T47D (cell line): ENCODE measurements around a stretch of chr15.

DNA sequence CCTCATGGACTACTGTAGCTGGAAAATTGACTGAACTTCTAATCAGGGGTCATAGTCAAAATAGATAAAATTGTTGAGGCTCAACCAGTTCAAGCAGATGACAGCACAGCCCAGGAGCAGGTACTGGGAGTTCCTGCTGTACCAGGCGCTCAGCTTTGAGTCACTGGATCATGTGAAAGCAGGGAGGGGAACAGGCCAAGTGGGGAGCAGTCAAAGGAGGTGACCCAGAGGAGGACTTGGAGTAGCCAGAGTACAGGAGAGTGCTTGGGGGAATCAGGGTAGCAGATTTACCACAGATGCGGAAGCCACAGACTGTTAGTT is 369.4 kb upstream of the MCTP2 start:
- RRBS: no CpG with 5 or more reads among the region's 2 CpGs

- RRBS: no CpG with 5 or more reads among the region's 5 CpGs
These were observed 245.4 kb upstream of the MCTP2 start for GRCh38 chr15:93985896-93986444.

- RRBS: no CpG with 5 or more reads among the region's 5 CpGs
These were observed 228.5 kb downstream of the MCTP2 start for GRCh38 chr15:94459675-94460495.

DNA sequence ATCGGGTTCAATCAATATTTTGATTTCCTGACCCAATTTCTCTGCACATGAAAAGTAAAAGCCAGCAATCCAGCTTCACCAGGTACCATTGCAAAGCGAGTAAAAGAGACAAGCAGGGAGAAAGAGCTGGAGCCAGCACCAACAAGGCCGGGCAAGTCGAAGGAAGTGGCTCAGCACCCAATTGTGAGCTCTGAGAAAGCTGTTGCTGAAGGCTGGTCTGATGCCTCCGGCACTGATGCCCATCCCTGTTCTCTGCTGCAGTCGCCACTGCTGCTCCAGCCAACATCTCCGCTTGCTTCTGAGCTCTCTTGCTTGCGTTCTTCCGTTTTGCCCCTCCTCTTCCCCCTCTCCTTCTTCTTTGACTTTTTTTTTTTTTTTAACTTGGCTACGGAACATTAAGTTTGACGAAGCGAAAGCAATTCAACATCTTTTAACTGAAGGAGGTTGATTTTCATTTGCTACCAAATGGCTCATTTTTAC is 442.9 kb downstream of the MCTP2 start:
- RRBS: 5% methylated on average over 3 of the region's 12 CpGs

GRCh38 chr15:95169666-95170958 is 938.8 kb downstream of the MCTP2 start:
- RRBS: no CpG with 5 or more reads among the region's 33 CpGs

GRCh38 chr15:95266370-95266797 is 1035.0 kb downstream of the MCTP2 start:
- RRBS: no CpG with 5 or more reads among the region's 6 CpGs

- RRBS: no CpG with 5 or more reads among the region's 4 CpGs
These were observed 1046.0 kb downstream of the MCTP2 start for GRCh38 chr15:95277331-95277823.

DNA sequence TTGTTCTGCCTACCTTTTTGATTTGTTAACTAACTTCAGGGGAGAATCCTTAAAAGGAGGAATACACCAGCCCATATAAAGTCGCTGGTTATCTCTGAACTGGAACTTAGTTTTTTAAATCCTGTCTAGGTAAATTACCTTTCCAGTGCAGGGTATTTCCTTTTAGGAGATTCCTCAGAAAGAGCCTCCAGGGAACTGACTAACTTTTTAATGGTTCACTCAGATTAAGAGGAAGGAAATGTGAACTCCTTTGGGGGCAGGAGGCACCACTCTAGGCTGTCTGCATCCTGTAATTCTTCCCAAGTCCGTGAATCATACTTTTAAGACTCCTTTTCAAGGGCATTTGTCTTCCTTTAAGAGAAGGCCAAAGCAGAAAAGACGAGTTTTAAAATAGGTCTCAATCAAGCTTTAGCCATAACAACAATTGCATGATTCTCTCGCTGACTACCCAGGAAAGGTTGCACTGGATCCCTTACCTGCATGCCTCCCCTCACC is 871.2 kb upstream of the NR2F2 start:
- RRBS: no CpG with 5 or more reads among the region's 4 CpGs

- RRBS: no CpG with 5 or more reads among the region's 13 CpGs
These were observed 670.9 kb upstream of the NR2F2 start for GRCh38 chr15:95659315-95660191.

DNA sequence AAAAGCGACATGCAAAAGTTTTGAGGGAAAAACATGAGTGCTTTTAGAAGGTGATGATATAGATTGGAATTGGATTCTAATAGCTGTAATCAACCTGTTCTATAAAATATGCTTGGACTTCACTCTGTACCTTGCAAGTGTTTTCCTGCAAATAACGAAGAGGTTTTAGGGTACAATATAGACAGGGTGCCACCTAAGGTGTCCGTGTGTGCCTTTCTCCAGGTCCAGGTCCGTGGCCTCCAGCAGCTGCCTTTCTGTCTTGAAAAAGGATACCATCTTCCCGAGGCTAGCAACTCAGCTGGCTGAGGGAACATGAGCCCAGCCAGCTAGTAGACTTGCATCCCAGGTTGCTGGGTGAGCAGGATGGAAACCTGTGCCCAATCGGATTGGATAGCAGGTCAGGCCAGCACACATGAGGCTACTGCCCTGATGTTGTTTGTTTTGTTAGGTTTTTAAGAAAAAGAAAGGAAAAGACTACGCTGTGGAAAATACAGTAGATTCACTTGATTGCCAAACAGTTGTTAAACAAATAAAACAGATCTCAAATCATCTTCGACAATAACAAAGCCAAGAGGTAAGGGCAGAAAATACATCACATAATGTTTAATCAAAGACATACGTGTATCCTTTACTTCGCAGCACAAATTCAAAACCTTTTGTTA is 661.4 kb upstream of the NR2F2 start:
- RRBS: no CpG with 5 or more reads among the region's 10 CpGs

DNA sequence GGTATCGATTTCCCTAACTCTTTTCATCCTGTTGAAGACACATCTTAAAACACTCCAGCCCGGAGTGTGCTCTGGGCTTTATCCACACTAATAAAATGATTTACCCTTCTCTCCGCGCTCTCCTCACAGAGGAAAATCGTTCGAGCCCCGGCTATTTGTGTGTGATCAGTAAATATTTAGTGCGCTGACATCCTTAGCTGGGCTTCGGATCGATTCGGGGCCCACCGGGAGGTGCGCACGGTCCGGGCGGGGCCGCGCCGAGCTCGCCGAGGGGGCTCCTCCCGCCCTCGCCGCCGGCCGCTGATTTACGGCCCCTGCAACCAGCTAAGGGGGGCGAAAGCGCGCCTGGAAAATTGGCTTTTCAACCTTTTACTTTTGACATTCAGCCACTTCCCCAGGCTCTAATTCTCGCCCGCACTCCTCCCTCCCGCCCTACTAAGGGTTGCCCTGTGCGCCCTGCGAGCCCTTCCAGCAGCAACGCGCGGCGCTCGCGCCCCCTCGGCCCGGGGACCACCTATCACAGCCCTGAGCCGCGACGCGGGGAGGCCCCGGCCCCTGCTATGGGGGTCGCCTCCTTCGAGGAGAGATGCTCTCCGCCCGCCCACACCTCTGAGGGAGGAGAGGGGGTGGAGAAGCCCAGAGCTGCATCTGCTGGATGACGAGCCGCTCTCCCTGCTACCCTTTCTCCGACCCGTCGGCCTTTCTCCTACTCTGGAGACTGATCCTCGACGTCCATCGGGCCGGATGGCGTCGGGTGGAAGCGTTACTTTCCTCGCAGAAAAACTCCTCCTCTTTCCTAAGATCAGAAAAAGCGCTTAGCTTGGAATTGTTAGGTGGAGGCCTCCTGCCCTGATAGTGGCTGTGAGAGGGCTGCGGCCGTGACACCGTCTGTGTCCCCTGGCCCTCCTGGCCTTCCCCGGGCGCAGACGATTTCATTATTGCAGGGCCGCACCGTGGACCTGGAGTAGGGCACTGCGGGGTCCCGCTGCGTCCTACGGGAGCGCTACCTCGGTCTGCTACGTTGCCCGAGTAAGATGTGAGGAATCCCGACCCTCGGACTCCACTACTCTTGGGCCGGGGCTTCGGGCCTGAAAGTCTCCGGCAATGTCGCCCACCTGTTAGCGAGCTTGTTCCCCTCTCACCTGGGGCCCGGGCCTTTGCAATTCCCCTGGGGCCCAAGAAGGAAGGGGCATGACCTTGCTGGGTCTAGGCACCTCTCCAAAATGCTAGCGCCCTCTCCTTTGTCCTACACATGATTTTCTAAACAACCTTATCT is 7.6 kb upstream of the NR2F2 start:
- RRBS: 81% methylated on average over 27 of the region's 91 CpGs

DNA sequence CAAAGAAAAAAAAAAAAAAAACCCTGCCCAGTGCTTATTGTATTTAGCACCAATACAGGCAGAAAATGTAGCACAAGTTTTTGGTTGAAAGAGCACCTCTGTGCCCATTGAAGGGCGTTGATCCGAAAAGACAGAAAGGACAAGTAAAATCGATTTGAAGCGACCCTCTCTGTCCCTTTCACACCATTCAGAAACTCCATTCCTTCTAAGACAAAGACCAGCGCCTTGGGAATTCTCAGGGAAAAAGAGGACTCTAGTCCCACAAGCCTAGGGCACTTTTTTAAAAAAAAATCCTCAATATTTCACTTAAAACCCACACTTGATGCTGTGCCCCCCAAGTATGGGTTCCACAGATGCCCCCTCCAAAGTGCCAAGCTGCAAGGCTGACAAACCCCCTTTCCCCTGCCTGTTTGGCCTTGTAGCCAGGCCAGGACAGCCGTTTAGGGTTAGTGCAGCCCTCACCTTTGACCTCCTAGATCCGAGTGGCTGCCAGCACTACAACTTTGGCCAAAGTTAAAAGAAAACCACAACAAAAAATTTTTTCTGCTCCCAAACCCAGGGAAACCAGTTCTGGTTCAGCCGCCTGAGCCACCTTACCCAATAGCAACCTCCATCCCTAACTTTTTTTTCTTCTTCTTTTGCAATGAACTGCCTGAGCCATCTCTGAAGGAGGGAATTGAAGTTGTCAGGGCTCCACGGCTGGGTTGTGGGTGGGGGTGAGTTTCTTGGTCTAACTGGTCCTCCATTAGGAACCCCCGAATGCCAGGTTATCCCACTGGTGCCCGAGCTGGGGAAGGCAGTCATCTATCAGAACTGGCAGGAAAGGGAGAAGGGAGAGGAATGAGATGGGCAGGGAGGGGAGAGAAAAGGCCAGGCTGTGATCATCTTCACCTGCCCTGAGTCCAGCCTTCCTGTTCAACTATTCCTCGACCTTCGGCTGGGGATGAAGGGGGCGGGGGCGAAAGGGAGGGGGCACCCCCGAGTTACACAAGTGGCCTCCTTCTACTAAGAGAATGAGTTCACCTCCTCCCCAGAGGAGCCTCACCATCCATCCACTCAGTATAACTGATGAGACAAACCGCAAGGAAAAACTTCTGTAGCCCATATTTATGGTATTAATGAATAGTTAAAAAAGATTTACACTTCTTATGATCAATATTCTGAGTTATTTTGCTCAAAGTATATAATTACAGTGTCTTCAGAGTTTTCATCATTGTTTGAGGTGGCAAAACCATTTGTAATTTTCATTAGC is 6.3 kb upstream of the NR2F2 start:
- RRBS: no CpG with 5 or more reads among the region's 17 CpGs

DNA sequence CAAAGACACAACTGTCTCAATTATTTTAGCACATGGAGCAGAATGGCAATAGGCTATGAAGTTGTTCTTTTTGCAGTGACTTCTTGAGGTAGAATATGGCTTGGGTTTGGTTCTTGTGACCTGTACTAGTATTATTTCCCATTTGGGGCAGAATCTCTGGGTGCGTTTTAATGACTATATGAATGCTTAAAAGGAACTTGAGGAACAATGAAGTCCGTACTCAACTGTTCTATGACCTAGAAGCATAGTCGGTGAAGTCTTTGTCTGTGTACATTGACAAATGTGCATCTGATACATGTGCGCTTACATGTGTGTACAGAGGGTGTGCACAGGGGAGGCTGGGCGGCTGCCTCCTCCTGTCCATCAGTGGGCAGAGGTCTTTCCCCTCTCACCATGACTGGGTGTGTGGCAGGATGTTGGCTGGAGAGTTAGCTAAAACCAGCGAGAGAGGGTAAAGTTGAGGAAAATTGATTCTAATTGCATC is 1.1 kb upstream of the NR2F2 start:
- RRBS: no CpG with 5 or more reads among the region's 6 CpGs

DNA sequence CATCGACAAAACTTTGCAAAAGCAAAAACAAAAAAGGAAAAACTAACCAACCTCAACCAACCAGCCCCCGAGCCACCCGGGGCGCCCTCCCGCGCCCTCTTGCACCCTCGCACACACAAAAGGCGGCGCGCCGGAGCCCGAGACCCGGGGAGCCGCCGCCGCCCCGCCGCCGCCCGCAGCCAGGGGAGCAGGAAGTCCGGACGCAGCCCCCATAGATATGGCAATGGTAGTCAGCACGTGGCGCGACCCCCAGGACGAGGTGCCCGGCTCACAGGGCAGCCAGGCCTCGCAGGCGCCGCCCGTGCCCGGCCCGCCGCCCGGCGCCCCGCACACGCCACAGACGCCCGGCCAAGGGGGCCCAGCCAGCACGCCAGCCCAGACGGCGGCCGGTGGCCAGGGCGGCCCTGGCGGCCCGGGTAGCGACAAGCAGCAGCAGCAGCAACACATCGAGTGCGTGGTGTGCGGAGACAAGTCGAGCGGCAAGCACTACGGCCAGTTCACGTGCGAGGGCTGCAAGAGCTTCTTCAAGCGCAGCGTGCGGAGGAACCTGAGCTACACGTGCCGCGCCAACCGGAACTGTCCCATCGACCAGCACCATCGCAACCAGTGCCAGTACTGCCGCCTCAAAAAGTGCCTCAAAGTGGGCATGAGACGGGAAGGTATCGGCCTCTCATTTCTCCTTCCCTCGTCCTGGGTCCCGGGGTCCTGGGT is 1.5 kb downstream of the NR2F2 start:
- RRBS: 2% methylated on average over 41 of the region's 70 CpGs

DNA sequence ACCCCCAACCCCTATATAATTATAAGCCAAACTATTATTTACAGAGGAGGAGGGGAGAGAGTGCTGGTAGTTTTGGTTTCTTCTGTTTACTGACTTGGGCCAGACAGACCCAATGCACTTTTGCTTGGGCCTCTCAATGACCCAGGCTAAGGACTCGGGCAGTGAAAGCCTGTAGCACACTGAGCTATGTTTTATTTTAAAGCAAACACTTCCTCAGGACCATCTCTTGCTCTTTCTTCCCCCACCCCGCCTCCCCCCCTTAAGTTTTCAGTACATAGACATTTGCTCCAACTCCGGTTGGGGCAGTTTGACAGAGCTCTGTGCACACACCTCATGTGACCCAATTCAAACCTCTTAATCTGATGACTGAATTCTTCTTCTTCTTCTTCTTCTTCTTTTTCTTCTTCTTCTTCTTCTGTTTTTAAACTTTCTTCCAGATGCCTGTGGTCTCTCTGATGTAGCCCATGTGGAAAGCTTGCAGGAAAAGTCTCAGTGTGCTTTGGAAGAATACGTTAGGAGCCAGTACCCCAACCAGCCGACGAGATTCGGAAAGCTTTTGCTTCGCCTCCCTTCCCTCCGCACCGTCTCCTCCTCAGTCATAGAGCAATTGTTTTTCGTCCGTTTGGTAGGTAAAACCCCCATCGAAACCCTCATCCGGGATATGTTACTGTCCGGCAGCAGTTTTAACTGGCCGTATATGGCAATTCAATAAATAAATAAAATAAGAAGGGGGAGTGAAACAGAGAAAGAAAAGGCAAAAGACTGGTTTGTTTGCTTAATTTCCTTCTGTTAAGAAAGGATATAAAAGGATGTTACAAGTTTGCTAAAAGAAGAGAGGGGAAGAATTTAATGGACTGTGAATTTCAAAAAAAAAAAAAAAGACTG is 6.7 kb downstream of the NR2F2 start:
- RRBS: no CpG with 5 or more reads among the region's 16 CpGs

DNA sequence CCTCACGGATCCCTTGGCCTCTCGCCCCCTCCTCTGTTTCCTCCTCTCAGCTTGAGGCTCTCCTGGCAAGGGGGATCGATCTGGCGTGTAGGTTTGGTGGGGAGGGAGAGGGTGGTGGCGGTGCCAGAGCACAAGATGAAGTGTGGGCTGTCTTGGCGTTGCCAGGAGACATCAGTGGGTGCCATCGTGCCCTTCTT is 14.2 kb downstream of the NR2F2 start:
- RRBS: no CpG with 5 or more reads among the region's 7 CpGs

DNA sequence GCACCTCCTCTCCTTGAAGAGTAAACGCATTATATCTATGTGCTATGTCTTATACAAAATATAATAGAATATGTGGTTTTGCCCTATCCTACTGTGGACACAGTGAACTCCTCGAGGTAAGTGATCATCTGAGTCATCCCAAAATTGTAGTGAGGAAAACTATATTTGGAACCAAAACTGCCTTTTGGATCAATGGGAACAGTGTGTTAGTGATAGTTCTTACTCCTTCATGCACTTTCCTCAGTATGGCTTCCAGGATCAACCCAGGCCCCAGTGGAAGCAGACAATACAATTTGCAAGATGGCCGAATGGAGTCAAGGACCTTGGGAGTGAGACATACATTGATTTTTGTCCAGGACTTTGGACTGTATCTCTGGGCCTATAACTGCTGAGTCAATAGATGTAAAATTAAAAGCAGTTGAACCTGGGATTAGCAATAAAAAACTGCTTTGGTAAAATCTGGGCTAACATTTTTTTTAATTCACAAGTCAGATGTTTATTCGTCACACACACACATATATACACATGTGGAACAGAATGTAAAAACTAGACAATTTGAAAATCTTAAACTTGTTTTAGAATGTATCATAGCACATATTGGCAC is 1.7 kb downstream of the ARRDC4 start:
- RRBS: no CpG with 5 or more reads among the region's 4 CpGs

DNA sequence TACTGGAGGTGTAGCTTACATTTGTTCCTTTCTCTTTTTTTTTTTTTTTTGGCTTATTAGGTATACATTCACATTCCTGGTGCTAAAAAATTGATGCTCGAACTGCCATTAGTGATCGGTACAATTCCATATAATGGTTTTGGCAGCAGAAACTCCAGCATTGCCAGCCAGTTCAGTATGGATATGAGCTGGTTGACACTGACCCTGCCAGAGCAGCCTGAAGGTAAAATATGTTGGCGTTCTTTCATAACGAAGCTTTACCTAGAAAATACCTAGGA is 9.3 kb downstream of the ARRDC4 start:
- RRBS: no CpG with 5 or more reads among the region's 4 CpGs

GRCh38 chr15:97974246-97974986 is 13.9 kb downstream of the ARRDC4 start:
- RRBS: no CpG with 5 or more reads among the region's 7 CpGs

GRCh38 chr15:98000088-98000463 is 39.6 kb downstream of the ARRDC4 start:
- RRBS: no CpG with 5 or more reads among the region's 1 CpG